Parietal lobe (tissue), 2 donors: ENCODE measurements around a stretch of chr20.

- RAMPAGE, long total RNA, result no peak
These were observed 283 bp upstream of the CBFA2T2 start for GRCh38 chr20:33489607-33490018.

DNA sequence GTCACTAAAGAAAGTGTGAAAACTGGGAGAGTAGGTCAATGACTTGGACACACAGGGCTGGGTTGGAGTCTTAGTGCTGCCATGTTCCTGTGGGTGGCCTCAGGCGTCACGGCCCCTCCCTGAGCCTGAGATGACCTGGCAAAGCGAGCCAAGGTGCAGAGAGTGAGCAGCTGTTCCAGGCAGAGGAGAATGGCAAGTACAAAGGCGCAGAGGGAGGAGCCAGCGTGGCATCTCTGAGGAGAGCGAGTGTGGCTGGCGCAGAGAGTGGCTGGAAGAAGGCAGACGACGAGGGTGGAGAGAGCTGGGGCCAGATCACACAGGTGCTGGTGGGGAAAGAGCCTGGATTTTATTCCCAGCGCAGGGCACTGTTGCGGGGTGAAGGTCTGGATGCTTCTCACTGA lies 20.6 kb upstream of the CHMP4B start:
- RAMPAGE, long total RNA, result no peak

DNA sequence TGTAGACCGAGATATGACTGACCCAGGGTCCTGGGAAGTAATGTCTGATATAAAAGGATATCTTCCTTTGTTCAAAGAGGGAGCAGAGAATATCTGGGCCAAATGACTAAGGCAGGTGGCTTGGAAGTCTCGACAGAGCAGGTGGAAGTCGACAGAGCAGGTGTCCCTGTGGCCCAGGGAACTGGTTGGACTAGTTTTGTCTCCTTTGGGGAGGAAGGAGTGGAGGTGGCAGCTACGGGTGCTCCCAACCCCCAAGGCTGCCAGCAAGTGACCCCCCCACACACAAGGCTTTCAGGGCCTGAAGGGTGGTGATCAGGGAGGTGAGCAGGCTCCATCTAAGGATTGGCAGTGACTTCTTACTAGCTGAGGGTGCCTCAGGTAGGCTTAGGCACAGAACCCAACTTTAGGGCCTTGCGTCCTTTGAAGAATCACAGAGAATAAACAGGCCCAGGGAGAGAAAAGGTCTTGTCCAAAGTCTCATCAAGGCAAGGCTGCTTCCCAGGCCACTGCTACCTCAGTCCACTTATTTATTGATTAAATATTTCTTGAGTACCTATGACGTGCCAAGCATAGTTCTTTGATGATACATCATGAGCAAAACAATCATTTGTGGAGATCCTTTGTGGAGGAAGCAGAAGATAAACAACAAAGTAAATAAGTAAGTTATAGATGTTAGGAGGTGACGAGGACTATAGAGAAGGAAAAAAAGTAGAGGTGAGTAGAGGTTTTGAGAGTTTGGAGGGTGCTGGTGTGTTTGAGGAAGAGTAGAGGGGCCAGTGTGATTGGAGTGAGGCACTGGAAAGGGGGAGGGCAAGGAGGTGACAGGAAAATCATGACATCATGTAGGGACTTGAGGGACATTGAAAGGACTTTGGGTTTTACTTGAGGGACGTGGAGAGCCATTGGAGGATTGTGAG lies 14.3 kb upstream of the CHMP4B start:
- RAMPAGE, long total RNA, result no peak

DNA sequence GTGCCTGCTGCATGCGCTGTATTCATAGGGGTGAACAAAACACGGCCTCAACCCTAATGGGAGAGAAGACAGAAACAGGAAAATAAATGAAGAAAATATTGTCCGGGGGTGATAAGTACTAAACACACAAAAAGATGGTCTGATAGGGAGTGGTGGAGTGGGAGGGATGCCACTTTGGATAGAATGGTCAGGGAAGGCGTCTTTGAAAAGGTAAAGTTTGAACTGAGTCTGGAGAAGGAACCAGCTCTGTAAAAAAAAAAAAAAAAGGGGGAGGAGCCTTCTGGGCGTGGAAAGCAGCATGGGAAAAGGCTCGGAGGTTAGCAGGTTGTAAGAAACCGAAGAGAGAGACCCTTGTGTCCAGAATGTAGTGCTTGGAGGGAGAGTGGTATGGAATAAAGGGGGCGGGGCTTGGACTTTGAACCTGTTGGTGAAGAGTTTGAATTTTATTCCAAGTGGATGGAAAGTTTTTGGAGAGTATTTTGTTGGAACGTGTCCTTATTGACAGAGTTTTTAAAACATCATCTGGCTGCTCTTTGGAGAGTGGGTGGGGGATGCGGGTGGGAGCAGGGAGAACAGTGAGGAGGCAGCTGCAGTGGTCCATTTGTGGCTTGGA lies 1.9 kb downstream of the CHMP4B start:
- RAMPAGE, long total RNA, result no peak

GRCh38 chr20:33909596-33910128 lies 84.0 kb upstream of the RALY start:
- RAMPAGE, long total RNA, result no peak

GRCh38 chr20:34087650-34088712 lies 24.1 kb downstream of the EIF2S2 start:
- RAMPAGE, long total RNA, result no peak

GRCh38 chr20:34098053-34098698 lies 13.9 kb downstream of the EIF2S2 start:
- RAMPAGE, long total RNA, result no peak

GRCh38 chr20:34282770-34283035 lies 20.5 kb downstream of the AHCY start:
- RAMPAGE, long total RNA, result no peak

- RAMPAGE, long total RNA, result no peak
These were observed 9.0 kb upstream of the AHCY start for GRCh38 chr20:34312089-34312547.

- RAMPAGE, long total RNA, result no peak
These were observed 70.4 kb downstream of the ITCH start for GRCh38 chr20:34433466-34433851.

- RAMPAGE, long total RNA, result no peak
These were observed 17.9 kb upstream of the MAP1LC3A start for GRCh38 chr20:34540483-34541183.

GRCh38 chr20:34553466-34554074 lies 4.9 kb upstream of the MAP1LC3A start:
- RAMPAGE, long total RNA, result no peak

DNA sequence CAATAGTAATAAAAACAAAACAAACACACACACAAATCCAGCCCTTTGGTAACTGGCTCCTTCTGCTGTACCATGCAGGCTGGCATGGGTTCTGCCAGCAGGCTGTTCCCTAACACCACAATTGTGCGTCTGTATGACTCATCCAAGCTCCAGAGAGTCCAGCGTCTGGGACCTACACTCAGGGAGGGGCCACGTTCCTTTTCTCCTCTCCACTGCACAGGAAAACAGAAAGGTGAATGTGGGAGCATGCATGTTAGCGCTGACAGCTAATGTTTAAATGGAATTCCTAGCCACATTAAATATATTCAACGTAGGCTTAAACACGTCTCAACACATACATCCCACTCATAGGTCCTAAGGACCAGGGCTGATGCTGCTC lies 20.7 kb downstream of the MAP1LC3A start:
- RAMPAGE, long total RNA, result no peak

DNA sequence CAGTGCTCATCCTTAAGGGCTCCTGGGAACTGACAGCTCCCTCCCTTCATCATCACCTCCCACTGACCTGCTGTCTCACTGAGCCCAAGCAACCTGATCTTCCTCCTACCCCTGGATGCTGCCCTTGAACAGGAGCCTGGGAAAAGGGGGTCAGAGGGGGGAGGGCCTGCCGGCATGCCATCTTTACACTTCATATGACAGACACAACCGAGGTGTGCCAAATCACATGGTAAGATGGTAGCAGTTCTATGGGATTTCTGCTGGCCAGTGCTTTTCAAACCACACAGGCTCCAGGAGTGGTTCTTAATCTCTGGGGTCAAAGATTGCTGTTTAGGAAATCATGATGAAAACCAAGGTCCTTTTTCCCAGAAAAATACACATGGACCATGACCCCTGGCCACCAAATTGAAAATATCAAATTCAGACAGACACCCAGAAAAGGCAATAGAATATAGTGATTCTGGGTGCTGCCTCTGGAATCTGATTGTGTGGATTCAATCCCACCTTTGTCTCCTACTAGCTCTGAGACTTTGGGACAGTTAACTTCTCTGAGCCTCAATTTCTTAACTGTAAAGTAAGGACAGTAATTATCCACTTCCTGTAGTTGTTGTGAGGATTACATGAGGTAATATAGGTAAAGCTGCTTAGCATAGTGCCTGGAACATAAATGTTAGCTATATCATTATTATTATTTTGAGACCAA lies 3.1 kb downstream of the TP53INP2 start:
- RAMPAGE, long total RNA, result no peak

GRCh38 chr20:34749484-34750032 lies 45.4 kb downstream of the TP53INP2 start:
- RAMPAGE, long total RNA, result no peak

- RAMPAGE, long total RNA, result no peak
These were observed 6.7 kb downstream of the NCOA6 start for GRCh38 chr20:34818539-34819355.

DNA sequence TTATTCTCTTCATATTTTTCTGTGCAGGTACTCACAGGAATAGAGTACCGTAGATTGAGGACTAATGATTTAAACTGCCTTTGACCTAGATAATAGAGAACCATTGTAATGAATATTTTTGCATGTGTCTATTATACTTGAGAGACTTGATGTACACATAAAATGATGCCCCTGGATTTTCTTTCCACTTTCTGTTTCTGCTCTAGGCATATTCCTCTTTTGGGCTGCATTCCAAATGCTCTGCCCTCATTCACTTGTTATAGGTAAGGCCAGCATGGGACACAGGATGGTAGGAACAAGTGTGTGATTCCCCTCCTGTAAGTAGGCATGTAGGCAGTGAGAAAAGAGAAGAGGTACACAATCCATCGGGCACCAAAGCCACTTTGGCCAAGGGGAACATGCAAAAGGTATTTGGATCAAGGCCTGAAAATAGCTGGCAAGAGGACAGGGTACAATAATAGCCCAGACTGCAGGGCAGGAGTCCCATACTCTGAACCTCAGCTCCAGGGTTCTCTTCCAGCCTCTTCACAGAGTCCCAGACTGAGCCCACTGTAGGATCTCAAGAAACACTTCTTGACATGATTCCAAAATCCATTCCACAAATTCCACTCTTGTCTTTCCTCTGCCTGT lies 19.5 kb downstream of the ACSS2 start:
- RAMPAGE, long total RNA, result no peak

DNA sequence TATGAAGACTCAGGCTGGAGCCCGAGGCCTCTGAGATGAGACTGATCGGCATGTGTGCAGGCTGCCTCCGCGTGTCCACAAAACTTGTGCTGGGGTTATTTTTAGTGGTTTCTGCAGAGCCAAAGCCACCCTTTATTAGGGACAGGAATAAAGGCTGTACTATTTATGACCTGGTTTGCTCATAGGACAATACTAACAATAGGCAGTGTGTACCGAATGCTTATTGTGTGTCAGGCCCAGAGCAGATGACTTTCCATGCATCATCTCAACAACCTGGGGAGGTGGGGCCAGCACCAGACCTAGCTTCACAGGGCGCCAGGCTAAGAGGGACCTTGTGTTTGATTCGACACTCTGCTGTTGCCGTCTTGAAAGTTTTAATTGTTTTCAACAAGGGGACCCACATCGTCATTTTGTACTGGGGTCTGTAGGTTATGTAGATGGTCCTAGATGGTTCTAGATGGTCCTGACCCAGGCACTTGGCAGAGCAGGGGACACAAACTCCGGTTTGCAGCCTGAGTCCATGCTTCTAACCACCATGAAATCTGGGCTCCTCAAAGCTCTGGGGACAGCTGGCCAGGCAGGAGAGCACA lies 22.8 kb downstream of the MYH7B start:
- RAMPAGE, long total RNA, result no peak

- RAMPAGE, long total RNA, result no peak
These were observed 24.2 kb downstream of the MMP24 start for GRCh38 chr20:35250669-35251113.

DNA sequence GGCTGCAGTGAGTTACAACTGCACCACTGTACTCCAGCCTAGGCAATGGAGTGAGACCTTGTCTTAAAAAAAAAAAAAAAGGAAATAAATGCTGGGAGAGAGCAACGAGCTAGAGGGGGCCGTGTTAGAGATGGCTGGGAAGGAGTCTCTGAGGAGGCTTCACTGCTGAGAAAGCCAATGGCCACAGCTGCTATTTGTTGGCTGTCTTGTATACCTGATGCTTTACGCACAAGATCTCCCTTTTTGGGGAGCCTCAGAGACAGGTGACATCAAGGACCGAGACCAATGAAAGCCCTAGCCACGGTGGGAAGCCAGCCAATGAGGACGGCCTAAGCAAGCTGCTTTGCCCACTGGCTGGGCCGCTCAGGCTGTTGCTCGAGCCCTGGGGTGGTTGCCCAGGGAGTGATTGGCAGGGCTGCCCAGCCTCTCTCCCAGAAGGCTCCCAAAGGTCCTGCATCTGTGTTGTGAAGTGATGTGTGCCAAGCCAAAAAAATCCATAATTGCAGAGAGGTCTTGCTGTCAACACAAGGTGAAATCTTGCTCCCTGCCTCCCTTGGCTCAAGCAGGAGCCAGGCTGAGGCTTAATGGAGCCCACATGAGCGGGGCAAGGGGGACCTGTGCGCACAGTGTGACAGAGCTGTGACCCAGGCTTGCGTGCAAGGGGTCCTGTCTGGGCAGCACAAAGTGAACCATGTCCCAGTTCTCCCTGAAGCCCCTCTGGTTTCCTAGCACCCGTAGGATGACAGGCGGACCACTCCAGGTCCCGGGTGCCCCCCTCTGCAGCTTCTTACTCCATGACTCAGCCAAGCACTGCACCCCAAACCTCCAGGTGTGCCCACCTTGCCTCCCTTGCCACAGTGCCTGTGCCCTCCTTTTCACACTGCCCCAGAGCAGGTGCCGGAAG lies 4.3 kb downstream of the MMP24OS start:
- RAMPAGE, long total RNA, result no peak